Pulmonary lymph node (tissue), 1 donor: Measurements from ENCODE around the gene IGFBP3.

DNA sequence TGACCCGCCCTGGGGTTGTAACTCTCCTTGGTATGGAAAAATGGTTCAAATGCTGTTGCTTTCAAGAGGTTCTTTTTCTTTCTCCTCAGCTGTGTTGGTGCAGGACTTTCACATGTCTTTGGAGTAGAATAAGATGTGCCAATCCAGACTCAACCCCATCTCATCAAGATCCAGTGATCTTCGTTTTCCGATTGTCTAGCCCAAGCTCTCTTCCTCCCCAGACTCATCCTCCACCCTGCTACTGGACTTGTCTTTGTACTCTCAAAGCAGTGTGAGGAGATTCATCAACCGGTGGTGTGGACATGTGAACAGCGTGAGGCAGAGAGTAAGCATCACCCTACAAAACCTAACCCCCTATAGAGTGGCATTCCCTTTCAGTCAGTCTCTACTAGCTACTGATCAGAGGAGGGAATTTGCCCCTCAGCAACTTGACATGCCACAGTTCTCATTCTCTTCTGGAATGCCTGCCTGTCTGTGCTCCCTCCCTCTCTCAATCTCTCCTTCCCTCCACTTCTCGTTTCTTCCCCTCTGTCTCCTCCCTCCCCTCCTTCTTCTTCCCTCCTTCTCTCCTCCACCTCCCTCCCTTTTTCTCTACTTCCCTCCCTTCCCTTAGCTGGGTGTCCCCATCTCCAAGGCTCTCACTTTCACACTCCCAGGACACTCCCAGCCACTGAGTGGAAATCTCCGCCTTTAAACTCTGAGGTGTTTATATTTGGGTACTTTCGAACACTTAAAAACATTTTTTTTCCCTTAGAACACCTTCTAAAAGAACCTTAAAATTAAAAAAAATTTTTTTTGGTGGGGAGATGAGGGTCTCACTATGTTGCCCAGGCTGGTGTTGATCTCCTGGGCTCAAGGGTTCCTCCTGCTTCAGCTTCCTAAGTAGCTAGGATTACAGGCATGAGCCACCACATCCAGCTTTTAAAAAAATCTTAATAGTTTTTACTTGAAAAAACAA lies 24.6 kb downstream of the H2AZ2 start:
- PRO-cap: no peak

DNA sequence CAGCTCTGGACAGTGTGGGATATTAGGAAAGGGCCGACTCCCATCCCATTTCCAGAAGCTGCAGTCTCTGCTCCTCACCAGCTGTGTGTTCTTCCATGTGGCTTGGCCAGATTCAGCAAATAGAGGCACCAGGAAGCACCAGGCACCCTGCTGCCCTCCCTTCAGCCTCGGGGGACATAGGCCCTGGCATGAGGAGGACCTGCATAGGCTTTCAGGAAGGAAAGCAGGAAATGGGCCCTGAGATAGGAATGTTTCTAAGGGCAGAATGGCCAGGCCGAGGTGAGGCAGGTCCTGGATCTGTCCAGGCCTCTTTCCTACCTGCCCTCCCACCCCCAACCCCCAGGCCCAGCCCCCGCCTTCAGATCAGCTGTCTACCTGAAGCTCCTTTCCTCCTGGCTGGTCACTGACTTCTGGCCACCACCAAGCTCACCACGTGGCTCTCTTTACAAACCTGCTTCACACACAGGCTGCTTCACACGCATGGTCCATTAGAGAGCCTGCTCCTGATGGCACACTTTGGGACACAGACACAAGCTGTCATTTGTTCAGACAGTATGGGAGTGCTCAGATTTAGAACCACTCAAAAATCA lies 27.6 kb upstream of the PURB start:
- PRO-cap: no peak

DNA sequence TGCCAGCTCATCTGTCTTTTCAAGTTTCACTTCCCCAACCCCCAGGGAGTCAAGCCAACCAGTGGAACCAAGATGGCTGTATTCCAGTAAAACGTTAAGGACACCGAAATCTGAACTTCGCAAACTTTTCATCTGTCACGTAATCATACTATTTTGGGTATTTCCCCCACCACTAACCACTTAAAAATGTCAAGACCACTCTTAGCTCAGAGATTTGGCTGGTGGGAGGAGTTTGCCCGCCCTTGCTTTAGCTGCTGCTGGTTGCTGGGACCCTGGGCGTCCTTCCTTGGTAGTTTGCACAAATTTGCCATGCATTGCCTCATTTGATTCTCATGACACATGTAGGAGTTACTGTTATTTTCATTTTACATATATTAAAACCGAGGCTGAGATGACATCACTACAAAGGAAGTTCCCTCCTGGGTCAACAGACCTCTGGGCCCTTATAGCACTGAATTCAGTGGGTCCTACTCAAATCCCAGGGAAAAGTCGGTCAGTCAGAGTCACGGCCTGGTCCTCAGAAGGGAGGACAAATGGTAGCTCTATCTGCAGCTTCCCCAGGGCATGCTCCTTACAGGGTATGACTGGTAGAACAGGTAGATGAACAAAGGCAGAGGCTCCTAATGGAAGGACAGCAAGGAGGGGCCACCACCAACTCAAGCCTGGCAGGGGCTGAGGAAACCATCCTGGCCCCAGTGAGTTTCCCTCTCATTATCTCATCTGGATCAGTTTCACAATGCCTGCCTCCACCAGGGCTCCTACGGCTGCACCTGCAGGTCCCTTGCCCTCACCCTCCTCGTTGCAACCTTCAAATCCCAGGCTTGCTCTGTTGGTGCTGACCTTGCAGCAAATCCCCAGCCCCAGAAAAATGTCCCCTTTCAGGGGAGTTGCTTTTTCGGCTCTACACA lies 2.0 kb upstream of the MYO1G start:
- PRO-cap: bidirectional peak, plus-strand start at position 209 of the sequence, minus-strand start at position 102 of the sequence; unidirectional peak, minus-strand start at position 296 of the sequence; bidirectional peak, plus-strand start at position 474 of the sequence, minus-strand start at position 296 of the sequence

- PRO-cap: bidirectional peak, plus-strand start at chr7:44999780, minus-strand start at chr7:44999612; bidirectional peak, plus-strand start at chr7:45000210, minus-strand start at chr7:44999888
Observed at GRCh38 chr7:44999301-45000059, 521 bp upstream of the CCM2 start.

DNA sequence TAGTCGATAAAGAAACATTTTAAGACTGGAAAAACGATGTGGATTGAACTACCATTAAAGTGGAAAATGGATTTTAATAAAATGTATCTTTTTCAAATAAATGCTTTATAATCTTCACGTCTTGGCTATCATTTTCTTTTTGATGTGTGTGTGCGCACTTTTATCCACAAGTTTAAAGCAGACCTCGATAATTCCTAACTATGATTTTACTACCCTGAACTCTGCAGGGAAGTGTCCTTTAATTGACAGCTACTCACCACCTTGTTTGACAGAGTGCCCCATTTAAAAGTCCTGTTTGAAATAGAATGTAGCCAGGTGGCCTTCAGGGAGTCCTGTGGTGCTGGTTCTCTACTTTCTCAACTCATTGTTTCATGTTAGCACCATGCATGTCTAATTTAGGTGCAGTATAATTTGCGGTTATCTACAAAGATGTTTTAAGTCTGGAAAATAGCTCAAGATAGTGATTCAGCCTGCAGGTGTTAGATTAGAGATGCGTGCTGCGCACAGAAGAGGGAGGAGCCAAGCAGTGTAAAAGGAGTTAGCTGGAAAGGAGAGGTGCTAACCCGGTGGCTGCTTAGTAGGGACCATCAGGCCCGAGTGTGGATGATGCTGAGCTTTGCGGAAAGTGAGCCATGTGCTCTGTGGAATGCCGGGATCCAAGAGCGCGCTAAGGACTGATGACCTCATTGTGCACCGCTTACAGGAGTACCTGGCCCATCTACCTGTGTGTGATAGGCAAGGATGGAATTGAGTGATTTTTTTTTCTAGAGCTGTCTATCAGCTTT lies 1.1 kb downstream of the CCM2 start:
- PRO-cap: bidirectional peak, plus-strand start at position 567 of the sequence, minus-strand start at position 366 of the sequence

- PRO-cap: no peak
Observed at GRCh38 chr7:45068125-45068898, 20.5 kb downstream of the NACAD start.

- PRO-cap: no peak
Observed at GRCh38 chr7:45889285-45890049, 1.2 kb downstream of the IGFBP1 start.

- PRO-cap: bidirectional peak, plus-strand start at chr7:45921097, minus-strand start at chr7:45920916; bidirectional peak, plus-strand start at chr7:45921411, minus-strand start at chr7:45921272
Observed at GRCh38 chr7:45920479-45921621, at the start of gene IGFBP3. IGFBP3 (minus strand) TSS chr7:45921272.

DNA sequence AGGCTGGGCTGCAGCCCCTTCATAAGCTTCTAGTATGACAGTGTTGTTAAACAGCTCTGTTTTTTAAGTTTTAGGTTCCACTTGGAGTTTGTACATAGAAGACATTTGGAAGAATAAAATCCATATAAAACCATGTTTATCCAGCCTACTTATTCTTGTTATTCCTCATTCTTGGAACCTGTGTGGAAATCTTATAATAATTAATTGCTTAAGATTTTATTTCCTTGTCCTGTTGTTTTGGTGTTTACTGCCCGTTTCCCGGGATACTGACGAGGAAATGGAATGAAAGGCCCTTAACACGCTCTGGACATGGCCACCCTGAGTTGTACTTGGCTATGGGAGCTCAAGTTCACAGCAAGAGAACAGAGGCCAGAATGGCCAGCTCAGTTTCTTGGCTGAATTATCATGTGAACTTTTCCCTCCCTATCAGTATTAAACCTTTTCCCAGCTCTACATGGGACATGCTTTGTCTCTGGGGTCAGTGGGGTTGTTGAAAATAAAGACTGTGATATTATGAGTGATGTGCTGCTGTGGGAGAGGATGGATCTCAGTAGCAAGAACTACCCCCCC lies 86.9 kb upstream of the IGFBP3 start:
- PRO-cap: no peak

GRCh38 chr7:46206270-46207138 lies 285.4 kb upstream of the IGFBP3 start:
- PRO-cap: no peak

DNA sequence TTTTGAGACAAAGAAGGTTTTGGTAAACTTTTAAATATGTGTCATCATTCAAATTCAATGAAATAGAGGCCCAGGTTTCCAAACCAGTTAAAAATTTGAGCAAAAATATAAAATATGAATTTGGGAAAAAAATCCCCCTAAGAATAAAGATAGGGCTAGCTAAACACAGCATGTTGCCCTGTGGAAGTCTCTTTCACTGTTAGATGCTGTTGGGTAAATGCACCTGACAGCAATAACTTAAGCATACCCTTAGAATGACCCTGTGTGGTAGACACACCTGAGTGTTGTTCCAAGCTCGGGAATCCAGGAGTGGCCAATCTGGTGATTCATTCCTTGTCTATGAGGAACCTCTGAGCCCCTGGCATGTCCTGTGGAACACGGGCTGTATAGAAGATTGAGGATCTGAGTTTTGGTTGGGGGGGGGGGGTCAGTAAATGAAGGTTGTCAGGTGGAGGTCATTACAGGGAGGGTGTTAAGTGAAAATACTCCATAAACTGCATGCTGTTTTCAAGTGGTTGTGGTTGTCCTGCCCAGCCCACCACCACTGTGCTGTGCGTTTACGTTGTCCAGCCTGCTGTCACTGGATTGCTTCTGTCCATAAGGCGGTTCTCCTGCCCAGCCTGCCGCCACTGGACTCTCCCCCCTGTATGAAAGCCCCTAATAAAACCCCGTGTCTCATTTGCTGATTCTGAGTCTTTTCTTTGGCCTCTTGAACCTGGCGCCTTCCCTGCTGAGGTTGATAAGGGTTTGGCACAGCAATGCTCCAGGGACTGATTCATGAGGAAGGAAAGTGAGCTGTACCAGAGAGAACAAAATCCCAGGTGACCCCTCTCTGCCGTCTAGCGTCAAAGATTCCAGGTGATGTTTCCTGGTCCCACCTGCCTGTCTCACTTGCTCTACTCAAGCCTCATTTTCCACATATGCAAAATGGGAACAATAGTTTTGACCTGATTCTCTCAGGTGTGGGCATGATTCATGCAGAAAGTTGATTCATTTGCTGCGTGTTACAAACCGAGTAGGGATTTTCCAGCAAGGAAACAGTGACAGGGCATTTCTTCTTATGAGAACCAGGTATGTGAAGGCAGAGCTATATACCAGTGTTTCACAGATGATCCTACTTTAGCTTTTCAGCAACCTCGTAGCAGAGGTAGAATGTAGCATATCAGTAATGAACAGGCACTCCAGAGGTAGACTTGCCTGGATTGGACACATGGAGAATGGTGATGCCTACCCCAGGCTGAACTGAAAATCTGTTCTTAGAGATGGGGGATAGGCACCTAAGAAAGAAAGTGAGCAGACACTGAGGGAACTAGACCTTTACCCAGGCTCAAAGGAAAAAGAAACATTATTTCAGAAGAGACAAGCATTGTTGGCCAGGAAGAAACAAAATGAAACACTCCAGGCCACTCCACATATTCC lies 730.4 kb upstream of the IGFBP3 start:
- PRO-cap: no peak

DNA sequence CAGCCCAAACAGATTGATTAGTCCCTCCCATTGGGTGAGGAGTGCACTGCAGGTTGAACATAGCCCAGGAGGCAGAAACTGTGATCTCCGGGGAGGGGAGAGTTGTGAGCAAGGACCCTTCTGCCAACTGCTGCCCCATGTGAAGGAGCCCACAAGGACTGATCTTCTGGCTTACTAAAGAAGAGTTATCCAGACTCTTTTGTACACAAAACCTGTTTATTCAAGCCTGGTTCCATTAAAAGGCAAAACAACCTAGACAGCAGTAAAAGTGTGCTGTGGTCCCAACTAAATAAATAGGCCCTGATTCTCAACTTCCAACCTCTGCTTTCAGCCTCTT lies 465.2 kb downstream of the TNS3 start:
- PRO-cap: no peak

GRCh38 chr7:47192945-47193427 lies 388.9 kb downstream of the TNS3 start:
- PRO-cap: no peak

GRCh38 chr7:47228571-47229062 lies 353.3 kb downstream of the TNS3 start:
- PRO-cap: no peak

DNA sequence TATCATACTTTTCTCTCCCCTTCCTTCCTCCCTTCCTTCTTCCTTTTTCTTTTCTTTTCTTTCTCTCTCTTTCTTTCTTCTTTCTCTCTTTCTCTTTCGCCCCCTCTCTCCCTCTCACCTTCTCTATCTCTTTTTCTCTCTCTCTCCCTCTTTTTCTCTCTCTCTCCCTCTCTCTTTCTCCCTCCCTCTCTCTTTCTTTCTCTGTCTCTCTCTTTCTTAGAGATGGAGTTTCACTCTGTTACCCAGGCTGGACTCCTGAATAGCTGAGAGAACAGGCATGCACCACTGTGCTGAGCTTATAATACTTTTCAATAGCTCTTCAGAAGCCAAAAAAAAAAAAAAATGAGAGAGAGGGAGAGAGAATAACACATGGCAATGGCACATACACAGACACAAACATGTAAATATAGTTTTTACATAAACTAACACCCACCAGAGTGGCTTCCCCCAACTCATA lies 322.1 kb downstream of the TNS3 start:
- PRO-cap: no peak

DNA sequence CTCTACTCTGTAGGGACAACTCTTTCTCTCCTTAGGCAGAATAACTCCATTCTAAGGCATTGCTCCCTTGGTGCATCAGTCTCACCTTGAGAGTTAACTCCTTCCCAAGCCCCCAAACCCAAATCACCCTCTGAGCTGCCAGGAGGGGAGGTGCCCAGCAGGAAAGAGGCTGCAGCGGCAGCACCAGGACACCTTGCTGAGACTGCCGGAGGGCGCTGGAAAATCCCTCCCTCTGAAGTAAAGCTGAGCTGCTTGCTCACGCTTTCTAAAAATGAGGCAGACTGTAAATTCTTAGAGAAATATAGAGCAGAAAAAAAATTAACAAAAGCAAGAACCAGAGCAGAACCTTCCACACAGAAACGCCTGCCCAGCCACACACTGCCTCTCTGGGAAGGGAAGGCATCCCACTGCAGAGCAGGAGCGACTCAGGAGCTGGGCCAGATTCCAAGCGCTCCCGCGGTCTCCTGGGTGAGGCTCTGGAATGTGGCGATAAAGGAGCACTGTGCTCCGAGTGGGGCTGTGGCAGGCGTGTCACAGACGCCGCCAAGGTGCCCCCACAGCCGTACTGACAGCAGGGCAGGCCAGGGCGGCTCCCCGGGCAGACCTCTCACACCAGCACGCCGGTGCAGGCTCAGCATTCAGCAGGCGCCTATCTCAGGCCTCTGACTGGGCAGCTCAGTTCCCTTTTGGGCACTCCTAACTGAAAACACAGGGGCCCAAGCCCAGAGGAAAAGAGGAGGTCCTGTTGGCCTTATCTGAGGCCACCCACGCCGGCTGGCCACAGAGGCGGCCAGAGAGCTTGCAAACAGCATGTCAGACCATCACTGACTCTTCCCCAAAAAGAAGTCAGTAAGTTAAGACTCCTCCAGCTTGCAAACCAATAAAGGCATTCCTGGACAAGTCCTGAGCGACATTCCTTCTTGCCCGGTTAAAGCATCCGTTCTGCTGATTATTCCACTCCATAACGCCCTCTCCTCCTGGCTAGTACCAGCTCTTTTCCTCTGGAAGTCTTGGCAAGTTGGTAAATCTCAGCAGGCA lies 202.0 kb downstream of the TNS3 start:
- PRO-cap: no peak

- PRO-cap: no peak
Observed at GRCh38 chr7:47461113-47461731, 120.7 kb downstream of the TNS3 start.

DNA sequence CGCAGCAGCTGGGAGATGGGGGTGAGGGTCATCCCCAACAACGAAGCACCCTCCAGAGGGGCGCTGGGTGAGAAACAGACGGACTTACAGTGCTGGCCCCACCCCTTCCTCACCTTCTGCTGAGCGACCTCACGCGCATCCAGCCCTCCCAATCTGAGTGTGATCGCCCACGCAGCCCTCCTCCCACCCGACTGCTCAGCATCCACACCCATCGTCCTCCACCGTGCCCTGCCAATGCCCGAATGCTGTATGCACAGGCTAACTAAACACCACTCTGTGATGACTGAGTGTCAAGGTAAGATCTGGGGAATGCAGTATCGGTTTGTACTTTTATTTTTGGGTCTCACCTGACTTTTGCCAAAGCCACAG lies 109.1 kb downstream of the TNS3 start:
- PRO-cap: no peak

GRCh38 chr7:47513667-47514332 lies 68.1 kb downstream of the TNS3 start:
- PRO-cap: no peak

DNA sequence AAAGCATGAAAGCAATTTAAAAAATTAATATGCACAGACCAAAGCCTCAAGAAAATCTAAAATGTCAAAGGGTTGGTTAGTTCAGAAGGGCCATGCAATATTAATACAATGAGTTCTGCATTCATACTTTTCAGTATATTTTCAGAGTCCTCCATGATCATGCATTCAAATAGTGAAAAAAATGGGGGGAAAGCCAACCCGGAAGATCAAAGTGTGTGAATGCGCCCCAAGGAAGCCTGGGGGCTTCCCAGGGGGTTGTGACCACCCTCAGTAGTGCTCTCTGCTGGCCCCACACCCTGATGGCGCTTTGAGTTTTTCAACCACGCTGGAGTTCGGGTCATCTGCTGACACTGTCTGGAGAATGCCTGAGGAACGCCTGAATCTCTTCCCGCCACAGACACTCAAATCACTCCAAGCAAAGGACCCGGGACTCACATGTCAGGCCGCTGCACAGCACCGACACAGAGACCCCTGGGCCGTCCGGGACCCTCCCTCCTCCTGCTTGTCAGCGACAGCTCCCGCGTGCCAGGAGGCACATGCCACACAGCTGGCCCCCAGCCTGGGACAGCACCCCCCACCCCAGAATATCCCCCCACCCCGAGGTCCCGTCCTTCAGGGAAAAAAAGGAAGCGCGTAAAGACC lies 1.0 kb downstream of the TNS3 start:
- PRO-cap: unidirectional peak, plus-strand start at position 310 of the sequence; unidirectional peak, plus-strand start at position 347 of the sequence